ENCODE data around the gene HIGD1C.

DNA sequence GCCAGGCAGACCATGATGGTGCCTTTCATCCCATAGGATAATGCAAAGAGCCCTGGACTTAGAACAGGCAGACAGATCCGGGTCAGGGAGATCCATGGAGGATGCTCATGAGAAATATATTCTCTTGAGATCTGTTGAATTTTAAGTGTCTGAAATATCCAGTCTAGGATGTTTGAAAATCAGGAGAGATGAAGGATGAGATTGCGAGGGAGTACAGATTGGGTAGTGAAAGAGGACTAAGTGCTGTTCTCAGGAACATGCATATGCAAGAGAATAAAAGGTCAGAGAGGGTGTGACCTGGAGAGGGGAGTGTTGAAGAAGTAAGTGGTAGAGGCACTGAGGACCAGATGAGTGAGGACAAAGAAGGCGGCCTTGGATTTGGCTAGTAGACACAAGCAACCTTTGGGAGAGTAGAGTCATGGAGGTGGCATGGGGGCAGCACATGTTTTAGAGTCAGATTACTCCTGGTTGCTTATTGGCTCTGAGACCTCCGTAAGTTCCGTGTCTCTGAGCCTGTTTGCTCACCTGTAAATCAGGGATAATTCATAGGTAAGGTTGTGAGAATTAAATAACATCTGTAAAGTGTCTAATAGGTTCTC is 16.9 kb downstream of the PRPF40B start:
- PRO-cap, result no peak

- PRO-cap, result no peak
Observed at GRCh38 chr12:49643690-49644879, 20.7 kb downstream of the PRPF40B start.

DNA sequence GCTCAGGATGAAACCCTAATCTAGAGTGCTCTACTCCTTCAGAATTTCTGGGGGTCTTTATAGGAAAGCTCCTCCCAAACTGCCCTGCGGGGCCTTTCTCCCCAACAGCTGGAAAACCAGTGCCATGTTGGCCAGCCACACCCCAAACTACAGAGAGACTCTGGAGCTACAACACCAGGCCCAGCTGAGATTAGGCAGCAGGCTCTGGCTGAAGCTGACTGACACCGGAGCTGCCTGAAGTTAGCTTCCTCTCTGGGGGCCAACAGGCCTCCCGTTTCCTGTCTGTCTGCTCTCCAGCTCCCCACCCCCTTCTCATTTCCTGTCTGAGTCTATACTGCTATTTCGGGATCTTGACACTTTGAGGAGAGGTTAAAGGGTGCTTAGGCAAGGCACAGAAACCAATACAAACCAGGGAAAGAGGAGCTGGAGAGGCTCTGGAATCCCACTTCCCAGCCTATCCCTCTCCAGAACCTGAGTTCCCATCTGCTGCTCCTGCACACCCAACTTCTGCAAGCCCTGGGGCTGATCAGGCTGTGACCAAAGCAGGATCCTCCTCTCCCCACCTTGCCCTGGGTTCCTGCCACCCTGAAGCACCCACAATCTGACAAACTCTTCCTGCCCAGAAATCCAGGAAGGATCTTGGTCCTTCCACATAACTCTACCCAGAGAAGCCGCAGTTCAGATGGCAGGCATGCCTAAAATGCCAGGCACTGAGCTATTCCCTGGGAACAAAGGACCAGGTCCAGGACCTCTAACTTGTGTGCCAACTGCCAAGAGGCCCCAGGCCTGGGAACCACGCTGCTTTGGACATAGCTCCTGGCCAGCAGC is 39.7 kb downstream of the PRPF40B start:
- PRO-cap, result no peak

DNA sequence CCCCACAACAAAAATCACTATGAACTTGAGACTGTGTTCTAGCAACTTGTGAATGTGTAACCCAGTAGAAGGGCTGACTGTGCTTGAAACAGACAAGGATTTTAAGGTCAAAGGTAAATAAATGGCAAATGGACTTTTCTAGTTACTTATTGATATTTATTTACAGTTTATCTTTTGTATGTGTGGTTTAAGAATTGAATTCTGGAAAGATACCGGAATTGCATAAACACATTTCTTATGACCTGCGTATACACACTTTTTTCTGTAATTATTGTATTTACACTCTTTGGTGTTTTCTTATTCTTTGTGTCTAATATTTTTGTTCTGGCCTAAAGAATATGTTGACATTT is 1.1 kb downstream of the TMBIM6 start:
- PRO-cap, result no peak

DNA sequence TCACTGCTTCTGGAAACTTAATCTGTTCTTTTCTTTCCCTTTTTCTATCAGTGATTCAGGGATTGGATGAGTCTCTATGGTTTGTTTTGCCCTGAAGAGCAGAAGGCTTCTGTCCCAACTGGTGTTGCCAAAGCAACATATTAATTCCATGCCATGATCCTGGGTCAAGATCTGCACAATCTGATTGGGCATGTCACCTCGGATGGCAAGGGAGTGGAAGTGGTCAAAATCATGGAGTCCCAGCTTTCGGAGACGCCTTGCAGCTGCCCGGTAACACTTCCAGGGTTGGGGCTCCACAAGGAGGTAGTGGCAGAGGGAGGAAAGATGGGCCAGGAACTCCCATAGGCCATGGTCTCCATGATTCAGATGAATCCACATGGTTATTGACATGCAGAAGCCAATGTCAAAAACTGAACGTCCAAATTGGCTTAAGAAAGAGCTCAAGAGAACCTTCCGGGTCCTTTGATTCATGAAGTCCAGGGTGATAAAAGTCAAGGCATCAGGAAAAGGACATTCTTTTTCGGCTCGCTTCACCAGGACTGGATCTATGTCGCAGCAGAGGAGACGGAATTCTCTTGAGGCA is 4.4 kb downstream of the BCDIN3D start:
- PRO-cap, result no peak

DNA sequence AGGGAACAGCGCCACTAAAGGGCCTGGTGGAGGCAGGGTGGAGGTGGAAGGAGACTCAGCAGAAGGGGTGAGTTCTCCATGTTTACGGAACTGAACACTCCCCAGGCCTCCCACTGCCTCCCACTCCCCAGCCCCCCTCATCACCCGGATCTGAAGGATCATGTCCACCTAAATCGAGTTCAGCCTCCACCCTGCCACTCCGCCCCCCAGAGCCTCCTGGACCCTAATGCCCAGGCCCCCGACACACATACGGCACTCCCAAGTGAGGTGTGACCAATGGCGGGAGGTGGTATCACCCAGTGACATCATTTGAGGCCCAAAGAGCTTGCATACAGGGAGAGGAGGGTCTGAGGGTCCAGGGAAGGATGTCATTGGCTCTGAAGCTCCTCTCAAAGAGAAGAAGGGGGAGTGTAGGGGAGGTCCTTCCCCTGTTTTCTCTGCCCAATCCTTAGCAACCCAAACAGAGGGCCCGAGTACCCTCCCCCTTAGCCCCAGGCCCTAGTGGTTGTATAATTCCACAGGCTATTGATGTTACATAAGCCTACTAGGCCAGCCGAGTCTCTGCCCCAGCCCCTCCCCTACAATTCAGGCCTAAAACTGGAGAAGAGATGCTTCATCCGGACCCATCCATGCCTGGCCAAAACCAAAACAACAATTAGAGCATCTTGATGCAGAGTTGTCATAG is 983 bp downstream of the FAIM2 start:
- PRO-cap, result no peak

DNA sequence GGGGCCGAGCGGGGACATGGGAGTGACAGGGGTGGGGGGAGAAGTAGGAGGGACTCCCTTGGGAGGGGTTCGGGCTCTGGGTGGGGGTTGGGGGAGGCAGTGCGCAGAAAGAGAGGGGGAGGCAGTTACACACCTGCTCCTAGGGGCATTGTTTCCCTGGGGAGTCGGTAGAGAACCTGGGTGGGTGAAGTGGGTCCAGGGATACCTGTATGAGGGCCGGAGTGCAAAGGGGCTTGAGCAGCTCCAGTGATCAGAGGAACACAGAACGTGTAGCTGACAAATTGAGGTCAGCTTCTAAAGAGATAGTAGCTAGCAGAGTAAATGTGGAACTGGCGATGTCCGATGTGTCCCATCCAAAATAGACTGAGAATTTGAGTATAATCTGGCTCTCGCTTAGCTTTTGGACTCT is 447 bp downstream of the SMARCD1 start:
- PRO-cap, result no peak

- PRO-cap, result no peak
Observed at GRCh38 chr12:50110658-50111382, 1.2 kb upstream of the COX14 start.

DNA sequence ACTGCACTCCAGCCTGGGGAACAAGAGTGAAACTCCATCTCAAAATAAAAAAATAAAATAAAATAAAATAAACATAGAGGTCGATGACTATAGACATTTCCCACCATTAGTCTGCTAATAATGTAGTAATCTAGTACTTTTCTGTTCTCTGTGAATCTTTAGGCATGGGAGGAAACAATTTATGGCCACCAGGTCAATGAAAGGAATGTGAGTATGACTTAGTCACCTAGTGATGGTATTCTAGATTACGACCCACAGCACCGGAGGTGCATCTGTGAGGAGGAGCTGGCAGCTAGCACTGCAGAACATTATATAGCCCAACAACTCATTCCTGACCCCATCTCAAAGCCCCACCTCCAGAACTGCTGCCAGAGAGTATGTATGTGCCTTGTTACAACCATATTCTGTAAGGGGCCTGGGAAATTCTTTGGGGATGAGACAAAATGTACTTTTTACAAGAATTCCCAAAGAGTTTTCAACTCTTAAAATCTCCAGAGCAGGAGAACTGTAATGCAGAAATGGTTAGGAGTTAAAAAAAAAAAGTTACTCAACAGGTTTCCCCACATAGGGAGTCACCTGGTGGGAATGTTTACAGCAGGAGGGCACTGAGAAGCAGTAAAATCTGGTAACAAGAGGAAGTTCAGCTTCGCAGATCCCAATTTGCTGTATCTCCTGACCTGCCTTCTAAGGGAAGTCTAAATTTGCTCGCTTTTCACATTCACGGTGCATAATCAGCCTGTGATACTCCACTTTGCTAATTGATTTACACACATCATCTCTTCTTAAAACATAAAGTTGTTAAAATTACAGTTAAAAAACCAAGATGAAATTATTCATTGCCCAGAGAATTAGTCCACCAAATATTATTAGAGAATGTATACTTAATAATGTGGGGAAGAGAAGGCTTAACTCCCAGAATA is 34.9 kb upstream of the CERS5 start:
- PRO-cap, result unidirectional peak, plus-strand start at position 257 of the sequence; unidirectional peak, plus-strand start at position 608 of the sequence

- PRO-cap, result no peak
Observed at GRCh38 chr12:50297919-50298524, 14.7 kb upstream of the LIMA1 start.

DNA sequence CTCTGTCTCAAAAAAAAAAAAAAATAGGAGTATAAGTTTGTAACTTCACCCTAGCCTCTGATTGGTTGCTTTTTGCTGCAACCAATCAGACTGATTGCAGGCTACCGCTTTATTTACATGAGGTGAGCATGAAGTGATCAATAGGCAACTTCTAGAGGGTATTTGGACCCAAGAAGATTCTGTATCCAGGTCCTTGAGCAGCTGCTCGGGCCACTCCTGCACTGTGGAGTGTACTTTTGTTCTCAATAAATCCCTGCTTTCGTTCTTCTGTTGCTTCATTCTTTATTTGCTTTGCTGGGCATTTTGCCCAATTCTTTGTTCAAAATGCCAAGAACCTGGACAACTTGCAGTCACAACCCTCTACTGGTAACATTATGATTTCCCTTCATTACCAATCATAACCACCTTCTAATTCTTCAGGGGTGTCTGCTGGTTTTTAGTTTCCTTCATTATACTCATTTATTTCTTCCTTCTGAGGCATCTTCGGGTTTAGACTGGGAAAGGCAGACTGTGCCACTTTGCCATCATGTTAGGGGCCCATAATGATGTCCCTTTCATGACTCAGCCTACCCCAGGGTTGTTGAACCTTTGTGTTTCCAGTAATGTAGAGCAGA is 43.4 kb upstream of the LIMA1 start:
- PRO-cap, result no peak

DNA sequence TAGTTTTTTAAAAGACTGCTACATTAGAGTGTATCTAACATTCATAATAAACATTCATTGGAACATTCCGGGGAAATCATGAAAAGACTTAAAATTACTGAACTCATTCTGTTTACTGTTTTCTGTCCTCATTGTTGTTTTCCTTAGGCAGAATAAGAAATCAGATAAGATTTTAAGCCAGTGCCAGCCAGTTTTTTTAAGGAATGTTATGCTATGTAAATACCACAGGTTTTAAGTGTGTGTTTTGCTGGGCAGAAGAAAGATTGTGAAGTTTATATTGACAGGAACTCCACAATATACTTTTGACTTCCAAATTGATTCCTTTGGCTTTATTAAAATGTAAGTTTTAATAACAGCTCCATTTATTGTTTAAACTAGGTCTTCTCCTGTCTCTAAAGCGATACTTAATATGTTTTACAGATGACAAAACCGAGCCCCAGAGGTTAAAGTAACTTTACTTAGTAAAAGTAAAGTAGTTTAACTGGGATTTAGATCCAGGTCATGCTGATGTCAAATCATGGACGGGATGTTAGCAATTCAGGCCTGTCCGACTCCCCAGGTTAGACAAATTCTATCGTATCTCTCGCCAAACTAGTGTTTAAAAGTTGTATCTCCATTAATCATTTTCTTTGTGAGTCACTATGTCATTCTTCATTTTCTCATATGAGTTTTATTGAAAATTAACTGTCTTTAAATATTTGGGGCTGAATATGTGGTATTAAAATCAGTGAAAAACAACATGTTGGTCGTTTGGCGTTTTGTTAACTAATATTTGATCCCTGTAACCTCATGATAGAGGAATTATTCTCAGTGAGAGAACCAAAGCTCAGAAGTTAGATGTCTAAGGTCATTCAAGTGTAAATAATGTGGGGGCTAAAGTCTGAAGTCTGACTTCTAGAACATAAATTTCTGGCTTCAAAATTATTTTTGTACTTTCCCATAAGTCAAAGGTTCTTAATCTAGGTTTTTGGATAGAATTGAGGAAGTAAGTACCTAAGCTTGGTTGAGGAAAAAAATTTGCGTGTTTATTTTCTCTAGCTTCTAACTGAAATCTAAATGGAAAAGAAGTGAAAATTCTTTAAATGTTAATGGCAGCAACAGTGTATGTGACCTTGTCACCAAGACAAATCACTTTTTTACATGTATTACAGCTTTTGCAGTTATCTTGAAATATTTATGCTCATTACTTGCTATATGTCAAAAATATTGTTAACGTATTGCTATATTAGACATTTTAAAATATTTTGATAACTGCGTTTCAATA is 2.0 kb downstream of the LARP4 start:
- PRO-cap, result no peak

DNA sequence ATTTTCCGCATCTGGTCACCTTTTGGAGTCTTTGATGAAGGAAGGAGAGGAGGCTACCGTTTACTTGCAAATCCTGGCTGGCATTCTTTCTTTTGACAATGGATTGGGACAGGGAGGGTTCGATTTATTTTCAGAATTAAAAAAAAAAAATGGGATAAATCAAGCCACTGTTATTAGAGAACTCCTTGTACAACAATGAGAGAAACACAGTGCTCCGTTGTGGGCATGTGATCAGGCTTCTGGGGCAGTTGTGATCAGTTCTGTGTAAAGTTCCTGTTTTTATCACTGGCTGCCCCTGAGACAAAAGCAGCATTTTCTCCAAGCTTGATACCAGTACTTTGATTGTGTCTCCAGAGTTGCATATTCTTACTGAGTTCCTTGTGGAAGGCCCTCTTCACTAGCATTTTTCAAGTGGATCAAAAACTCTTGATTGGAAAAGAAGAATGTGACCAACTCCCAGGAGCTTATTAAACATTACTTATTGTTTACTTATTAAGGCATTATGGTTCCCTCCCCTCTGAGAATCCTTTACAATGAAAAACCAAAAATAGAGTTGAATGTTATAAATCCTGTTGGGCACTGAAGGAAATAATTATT is 1.2 kb downstream of the DIP2B start:
- PRO-cap, result no peak

GRCh38 chr12:50517408-50518089 is 12.8 kb downstream of the DIP2B start:
- PRO-cap, result no peak

DNA sequence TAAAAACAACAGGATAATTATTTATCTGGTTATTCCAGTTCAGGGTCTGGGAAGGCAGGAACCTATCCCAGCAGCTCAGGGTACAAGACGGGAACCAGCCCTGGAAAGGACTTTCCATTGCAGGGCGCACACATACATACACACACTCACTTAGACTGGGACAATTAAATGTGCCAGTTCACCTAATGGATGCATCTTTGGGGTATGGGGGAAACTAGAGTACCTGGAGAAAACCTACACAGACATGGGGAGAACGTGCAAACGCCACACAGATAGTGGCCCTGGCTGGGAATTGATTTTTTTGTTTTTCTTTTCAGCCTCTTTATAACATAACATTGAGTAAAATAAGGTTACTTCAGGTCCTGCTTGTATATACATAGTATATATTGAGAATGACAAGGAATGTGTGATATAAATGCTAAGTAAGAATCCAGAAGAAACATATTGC is 17.6 kb downstream of the DIP2B start:
- PRO-cap, result no peak

GRCh38 chr12:50778719-50779025 is 14.8 kb downstream of the ATF1 start:
- PRO-cap, result no peak

- PRO-cap, result no peak
Observed at GRCh38 chr12:50952351-50952678, at the start of gene HIGD1C. TSS of gene HIGD1C (plus strand) at chr12:50952544.

GRCh38 chr12:51020398-51020894 is 5.7 kb downstream of the SLC11A2 start:
- PRO-cap, result no peak

- PRO-cap, result no peak
Observed at GRCh38 chr12:51197708-51198411, 20.0 kb downstream of the POU6F1 start.

- PRO-cap, result bidirectional peak, plus-strand start at chr12:51217372, minus-strand start at chr12:51217240; bidirectional peak, plus-strand start at chr12:51217640, minus-strand start at chr12:51217516
Observed at GRCh38 chr12:51217067-51217546, 755 bp downstream of the POU6F1 start.

All from type B pancreatic cell (in vitro differentiated cells).